Measurements from ENCODE around the genes STUM, ITPKB and ZNF678.

GRCh38 chr1:226073072-226074440 is 11.0 kb downstream of the H3-3A start:
- PRO-cap, result no peak

DNA sequence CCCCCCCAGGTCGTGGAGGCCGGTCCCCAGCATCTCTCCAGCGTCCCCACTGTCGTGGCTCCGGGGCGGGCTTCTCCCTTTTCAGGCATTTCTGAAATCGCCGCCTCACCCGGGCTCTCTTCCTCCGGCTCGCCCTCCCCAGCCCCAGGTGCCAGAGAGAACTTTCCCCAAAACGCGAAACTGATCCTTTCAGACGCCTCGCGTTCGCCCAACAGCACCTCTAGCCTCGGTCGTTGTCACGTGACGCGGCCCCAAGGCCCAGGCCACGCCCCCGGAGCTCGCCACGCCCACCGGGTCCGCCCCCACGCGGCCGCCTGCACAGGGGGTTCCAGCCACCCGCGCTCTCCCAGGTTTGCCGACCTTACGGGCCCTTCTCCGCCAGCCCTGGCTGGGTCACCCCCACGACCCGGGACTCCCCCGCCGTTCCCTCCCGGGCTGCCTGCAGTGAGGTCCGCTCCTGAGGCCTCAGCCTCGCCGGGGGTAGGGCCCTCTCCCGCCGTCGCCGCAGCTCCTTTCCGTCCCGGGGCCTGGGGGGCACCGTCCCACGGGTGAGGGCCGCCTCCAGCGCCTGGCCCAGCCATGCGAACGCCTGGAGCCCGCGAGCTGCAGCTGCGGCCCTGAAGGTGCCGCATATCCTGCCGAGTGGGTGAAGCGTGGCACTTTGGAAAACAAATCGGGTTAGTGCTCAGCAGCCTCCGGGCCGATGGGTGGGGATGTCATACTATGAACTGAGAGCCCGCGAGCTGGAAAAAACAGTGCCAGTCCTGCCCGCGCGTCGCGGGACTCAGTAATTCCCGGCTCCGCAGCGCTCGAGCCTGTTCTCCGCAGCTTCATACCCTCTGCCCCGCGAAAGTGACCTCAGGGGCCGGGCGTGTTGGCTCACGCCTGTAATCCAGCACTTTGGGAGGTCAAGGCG is 21.0 kb downstream of the H3-3A start:
- PRO-cap, result unidirectional peak, minus-strand start at position 222 of the sequence

GRCh38 chr1:226122033-226122224 is 59.4 kb downstream of the H3-3A start:
- PRO-cap, result no peak

- PRO-cap, result no peak
Measured at GRCh38 chr1:226548172-226549220, at the start of gene STUM. Gene STUM (plus strand): TSS chr1:226548764.

GRCh38 chr1:226609784-226610284 is 61.3 kb downstream of the STUM start:
- PRO-cap, result no peak

GRCh38 chr1:226626332-226627105 is 78.0 kb downstream of the STUM start:
- PRO-cap, result no peak

DNA sequence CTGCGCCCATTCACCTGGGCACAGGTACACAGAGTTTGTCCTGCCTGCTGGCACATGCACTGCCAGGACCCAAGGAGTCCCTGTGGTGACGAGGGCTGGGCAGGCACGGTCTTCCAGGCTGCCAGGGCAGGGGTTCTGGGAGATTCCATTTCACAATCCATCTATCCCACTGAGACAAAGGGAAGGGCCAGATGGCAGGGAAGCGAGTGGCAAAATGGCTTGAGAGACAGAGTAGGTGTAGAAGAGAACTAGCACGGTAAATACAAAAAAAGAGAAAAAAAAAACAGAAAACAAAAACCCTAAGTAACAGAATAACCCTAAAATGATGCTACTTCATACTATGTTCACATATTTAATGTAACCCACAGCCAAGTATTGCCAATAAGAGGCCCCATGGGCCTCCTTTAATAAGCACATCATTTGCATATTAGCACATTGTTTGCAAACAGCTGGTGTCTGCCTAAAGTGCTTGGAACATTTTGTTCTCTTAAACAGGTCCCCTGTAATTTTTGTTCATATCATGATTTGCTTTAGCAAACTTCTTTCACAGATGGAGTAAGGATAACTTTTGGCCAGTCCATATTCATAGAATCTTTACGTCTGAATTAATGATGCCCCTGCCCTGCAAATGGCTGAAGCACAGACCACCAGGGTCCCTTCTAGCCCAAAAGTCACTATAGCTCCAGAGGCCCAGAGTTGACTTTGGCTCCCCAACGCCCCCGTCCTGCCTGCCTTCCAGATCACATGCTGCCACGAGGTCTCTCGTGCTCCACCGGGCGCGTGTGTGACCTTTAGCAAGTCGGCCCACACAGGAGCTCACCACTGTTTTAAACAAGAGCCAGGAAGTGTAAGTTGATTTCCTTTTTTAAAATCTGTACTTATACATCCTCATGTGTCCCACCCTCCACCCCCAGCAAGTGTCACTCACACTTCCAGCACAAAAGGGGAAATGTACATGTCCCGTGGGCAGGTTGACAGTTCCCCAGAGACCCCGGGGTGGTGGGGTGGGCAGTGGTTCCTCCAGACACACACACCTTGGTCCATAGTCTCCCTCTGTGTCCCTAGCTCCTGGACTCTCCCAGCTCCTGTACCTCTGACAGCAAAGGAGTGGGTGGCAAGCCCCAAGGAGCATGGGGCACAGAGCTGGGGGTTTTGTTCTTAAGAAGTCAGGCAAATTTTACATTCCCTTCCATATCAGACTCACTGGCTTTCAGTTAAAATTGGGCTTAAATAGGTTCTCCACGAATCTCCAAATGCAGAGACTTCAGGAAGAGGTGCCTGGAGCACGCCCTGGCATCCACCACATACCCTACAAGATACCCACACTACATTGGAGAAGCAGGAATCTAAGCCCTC is 84.2 kb downstream of the STUM start:
- PRO-cap, result no peak

DNA sequence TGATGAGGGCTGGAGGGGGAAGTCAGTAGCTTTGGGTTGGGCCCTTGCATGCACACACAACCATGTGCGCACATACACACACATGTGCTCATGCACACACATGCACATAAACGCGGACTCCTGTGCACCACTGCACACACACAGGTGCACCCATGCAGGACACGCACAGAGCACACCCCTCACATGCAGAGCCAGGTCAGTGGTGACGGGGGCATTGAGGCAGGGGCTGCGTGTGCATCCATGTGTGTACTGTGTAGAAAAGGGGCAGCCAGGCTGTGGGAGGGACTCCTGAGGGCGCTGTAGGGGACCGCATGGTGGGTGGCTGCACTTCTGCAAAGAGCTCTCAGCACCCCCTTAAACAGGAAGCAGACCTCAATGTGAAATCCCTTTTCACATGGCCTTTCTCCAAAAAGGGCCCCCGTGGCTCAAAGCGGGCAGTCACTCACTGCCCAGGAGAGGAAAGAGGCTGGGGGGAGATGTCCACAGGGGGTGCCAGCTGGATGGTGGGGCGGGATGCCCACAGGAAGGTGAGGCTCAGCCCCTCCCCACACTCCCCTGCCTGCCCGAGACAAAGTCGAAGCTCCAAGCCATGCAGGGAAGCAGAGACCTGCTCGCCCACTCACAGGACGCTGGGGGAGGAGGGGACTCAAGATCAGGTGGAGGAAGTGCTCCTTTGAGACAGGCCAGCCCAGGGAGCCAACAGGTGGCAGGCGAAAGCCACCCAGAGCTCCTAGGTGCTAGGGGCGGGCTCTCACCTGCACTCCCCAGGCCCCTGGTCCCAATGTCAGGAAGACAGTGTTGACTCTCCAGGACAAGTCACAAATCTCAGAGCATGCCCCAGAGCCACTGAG is 95.1 kb downstream of the ITPKB start:
- PRO-cap, result no peak

GRCh38 chr1:226730470-226731344 is 8.4 kb downstream of the ITPKB start:
- PRO-cap, result no peak

- PRO-cap, result no peak
Measured at GRCh38 chr1:226738915-226739599, at the start of gene ITPKB. Gene ITPKB (minus strand): TSS chr1:226739282.

DNA sequence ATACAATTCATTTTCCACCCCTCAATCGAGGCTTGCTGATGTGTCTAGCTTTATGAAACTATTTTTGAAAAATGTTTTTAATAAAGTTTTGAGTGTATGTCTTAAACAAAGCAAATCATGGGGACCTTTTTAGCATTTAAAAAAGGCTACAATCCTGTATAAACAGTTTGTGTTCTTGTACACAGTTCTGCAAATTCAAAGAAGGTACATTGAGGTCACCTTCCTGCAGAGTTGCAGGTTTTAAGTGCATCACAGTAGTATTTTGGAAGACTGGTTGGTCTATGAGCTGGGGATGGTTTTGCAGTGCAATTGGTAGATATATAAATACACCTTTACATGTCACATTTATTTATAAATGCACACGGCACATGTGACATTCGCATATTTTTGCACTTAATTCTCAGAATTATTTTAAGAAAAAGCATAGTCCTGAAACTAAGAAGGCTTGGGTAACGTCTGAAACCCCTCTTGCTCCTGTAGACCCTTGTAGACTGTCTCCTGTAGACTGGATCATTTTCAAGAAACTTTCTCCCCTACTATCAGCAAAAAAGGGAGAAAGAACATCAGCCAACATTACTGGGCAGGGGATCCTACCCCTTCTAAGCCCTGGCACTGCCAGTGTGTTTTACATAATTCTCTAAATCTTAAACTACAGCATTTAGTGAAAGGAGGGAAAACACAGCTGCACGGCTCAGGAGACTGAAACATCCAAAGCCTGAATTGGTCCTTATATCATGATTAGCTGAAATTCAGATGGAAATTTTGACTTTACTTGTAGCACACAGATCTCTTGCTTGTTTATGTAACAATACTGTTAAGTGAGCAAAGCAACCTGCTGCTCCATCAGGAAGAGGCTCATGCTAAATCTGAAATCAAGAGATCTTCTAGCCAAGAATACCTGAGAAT is 771 bp upstream of the ITPKB start:
- PRO-cap, result no peak

- PRO-cap, result no peak
Measured at GRCh38 chr1:226799706-226800604, 60.9 kb upstream of the ITPKB start.

DNA sequence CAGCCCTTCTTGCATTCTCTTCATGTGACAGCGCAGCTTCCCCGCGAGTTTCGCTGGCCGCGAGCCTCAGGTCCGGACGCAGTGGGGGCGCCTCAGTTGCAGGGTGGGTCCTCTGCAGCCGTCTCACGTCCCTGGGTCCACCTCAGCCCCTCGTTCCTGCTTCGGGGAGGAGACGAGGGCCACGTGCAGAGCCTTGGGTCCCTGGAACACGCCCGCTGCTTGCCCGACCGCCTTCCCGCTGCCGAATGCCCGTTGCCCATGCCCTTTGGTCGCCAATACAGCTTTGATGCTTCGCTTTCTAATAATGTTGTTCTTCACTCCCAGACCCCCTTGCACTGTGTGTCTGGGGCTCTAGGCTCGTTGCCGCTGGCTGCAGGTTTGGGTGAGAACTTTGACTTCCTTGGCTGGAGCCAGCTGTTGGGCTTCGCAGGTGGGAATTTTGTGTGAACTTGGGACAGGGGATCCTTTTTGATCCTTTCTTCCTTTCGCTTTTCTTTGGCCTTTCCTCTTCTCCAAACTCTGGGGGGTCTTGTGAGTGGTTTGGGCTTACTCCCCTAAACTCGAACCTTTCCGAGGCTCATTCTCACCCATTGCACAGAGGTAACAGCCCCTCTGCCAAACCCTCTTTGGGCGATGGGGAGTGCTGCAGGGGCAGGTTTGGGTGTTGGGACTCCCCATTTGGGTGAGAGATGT is 530 bp downstream of the COQ8A start:
- PRO-cap, result no peak

- PRO-cap, result no peak
Measured at GRCh38 chr1:226967614-226967973, 27.5 kb downstream of the COQ8A start.

- PRO-cap, result no peak
Measured at GRCh38 chr1:226983716-226984772, 44.0 kb downstream of the COQ8A start.

DNA sequence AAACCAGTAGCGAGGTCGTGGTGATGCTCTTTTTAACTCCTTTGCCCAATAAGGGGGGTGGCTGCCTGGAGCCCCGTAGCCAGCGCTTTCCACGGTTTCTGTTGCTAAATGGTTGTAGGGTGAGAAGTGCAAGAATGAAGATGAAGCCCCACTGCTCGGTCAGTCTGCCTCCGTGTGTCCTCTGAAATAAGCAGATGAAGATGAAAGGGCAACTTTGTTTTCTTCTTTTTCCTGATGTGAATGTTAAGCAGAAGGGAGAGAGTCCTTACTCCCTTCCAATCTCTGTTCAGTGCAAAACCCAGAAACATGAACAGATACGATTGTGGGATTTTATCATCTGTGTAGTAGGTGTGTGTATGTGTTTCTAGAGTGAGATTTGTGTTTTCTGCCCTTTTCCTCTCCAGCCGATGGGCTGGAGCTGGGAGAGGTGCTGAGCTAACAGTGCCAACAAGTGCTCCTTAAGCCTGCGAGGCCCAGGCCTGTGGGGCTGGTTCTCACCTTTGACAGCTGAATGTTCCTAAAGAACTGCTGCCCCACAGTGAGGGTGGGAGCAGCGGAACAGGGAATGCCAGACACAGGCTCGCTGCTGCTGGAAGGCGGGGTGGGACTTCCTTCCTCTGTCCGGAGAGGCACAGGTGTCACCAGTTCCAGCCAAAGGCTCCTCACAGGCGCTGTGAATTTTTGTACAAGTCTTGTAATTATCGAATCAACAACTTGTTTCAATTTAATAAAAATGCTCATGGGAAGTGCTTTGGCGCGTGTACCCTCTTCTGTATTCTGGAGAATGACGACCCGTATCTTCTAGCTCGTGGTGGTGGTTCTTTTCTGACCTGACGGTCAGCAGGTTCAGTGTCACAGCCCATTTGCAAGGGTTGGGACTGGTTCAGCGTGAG is 46.9 kb downstream of the COQ8A start:
- PRO-cap, result no peak

GRCh38 chr1:227030904-227031650 is 91.0 kb downstream of the COQ8A start:
- PRO-cap, result no peak

DNA sequence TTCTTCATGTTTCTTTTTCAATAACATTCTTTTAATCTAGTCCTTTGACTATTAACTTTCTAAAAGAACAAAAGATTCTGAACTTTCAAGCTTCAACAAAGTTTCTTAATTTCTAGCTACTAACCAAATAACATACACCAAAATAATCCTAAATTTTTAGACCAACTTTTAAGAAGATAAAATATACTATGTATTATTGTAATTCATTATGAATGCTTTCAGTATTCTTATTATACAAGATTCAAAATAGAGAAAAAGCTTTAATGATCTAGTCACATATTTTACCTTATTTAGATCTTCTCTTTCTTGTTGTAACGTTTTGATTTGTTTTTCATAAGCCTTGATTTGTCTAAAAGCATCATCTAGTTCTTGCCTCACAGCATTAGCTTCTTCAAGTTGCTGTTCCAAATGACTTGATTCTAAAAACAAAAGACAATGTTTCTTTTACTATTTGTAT is 179.5 kb downstream of the COQ8A start:
- PRO-cap, result no peak

DNA sequence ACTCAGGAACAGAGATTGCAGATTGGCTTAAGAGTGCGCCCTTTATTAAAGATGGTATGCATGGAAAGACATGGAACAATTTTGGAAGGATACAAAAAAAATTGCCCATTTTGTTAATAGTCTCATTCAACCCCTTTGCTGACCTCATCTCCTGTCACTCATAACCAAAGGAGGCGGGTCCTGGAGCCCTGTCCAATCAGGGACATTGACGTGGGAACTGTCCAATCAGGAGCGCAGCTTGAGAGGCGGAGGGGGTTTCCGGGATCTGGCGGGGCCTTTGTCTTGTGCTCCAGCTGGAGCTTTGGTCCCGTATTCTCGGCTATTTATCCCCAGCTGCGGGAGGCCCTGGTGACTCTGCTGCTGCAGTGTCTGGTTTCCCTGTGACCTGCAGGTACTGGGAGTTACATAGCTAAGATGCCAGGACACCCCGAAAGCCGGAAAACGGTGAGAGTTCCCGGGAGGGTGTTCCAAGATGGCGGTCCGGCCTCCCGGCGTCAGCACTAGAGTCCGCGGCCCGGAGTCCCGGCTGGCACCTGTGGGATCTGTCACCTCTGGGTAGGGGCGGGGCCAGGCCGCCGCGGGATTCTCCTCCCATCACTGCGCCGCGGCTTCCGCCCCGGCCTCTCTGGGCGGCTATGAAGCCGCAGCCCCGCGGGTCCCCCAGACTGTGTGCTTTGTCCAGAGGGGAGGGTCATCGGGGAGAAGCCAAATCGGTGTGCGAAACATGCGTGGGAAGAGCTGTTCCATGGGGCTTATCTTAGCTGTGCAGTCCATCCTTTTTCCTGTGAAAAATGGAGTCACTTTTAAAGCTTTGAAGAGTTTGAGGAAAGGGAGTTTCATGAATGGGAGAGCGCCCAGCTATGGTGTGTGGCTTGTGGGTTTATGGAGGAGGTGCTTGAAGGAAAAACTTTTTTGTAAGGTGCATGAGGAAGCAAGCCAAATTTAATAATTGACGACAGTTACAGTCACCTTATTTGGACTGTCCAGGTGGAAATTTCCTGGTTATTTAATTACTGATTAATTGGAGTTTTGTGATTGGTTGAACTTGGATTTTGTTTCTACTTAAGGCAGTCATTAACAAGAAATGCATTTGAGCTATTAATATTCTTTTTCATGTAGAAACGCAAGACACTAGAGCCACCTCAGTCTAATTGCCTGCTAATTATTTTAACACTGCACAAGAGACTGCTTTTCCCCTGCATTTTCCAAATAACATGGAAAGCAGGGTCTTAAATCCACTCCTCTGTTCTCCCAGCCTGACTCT is at the start of gene ZNF678:
ZNF678 (plus strand) TSS at position 276 of the 1,264 bp plus-strand sequence.
- PRO-cap, result no peak

- PRO-cap, result no peak
Measured at GRCh38 chr1:227946121-227947211, 1.3 kb downstream of the WNT9A start.